Smooth muscle cell (in vitro differentiated cells): ENCODE results near the genes PRSS57 and AZU1.

GRCh38 chr19:341549-341902 is 3.1 kb downstream of the MIER2 start:
- RAMPAGE, long total RNA, result no peak

- RAMPAGE, long total RNA, result no peak
These were observed 876 bp upstream of the SHC2 start for GRCh38 chr19:461508-462310.

- RAMPAGE, long total RNA, result no peak
These were observed 3.2 kb downstream of the CDC34 start for GRCh38 chr19:534697-535292.

DNA sequence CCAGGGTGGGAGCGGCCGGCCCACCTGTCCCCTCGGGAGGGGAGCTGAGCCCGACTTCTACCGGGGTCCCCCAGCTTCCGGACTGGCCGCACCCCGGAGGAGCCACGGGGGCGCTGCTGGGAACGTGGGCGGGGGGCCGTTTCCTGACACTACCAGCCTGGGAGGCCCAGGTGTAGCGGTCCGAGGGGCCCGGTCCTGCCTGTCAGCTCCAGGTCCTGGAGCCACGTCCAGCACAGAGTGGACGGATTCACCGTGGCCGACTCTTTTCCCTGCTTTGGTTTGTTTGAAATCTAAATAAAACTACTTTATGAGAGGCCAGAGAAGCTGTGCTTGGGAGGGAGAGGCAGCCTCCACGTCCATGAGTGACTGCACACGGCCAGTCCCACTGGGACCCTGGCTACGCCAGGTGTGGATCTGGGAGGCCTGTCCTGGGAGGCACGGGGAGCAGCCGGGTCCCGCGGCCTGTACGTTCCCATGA is 2.0 kb upstream of the GZMM start:
- RAMPAGE, long total RNA, result no peak

GRCh38 chr19:551035-551684 is 7.3 kb downstream of the GZMM start:
- RAMPAGE, long total RNA, result no peak

DNA sequence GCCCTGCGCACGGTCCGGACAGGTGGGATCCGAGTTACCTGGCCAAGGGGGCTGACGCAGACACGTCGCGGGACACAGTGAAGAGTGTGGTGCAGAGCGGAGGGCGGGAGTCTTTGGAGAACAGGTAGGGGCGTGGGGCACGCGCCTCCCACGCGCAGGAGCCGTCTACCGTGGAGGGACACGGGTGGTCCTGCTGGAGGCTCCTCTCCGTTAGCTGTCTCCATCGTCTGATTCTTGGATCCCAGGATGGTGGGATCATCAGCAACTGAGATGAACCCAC is 7.1 kb downstream of the FGF22 start:
- RAMPAGE, long total RNA, result no peak

GRCh38 chr19:695317-695875 is at the start of gene PRSS57:
PRSS57 (minus strand) TSS chr19:695452.
- RAMPAGE, long total RNA, result no peak

- RAMPAGE, long total RNA, result no peak
These were observed 1.4 kb downstream of the PALM start for GRCh38 chr19:710023-710742.

DNA sequence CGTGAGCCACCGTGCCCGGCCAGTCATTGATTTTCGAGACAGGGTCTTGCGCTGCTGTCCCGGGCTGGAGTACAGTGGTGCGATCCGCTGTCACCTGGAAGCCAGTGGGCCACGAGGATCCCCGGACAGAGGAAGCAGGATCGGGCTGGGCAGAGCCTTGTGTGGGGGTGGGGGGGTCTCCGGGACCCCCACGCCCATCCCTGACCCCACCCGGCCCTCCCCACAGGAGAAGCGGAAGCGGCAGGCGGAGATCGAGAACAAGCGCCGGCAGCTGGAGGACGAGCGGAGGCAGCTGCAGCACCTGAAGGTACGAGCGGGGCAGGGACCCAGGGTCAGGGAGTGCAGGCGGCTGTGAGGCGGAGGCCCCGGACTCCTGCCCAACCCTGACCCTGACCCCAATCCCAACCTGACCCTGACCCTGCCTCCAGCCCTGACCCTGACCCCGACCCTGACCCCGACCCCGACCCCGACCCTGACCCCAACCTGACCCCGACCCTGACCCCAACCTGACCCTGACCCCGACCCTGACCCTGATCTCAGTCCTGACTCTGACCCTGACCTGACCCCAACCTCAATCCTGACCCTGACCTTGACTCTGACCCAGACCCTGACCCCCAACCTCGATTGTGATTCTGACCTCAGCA is 18.2 kb downstream of the PALM start:
- RAMPAGE, long total RNA, result no peak

DNA sequence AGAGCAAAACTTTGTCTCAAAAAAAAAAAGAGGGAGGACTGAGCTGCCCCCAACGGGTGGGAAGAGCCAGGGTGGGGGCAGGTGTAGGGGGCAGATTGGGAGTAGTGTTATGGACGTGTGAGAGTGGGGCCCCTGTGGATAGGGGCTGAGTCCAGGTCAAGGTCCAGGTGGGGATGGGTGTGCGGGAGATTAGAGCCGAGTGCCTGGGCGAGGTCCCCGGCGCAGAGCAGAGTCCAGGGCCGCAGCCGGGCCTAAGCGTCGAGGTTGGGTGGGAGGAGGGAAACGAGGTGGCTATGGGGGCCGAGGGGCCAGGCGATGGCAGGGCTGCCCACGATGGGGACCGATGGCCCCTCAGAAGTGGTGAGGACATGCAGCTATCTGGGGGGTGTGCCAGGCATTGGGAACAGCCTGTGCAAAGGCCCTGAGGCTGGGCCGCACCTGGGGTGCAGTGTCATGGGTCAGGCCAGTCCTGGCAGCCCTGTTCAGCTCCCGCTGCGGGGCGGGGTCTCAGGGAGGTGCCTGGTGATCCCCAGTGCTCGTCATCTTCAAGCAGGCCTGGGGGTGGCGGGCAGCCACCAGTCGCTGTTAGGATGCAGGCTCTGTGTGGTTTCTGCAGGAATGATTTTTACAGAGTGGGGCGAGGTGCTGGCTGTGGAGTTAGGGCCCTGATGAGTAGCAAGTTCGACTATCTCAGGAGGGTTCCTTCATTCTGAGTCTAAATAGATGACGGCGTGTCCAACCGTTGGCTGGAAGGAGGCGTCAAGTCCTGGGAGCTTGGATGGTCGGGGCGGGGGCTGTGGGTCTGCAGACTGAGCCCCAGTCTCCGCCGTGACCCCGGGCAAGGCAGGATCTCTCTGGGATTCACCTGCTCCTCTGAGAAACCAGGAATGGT is 12.2 kb upstream of the MISP start:
- RAMPAGE, long total RNA, result no peak

- RAMPAGE, long total RNA, result no peak
These were observed 6.2 kb upstream of the PTBP1 start for GRCh38 chr19:791012-791535.

DNA sequence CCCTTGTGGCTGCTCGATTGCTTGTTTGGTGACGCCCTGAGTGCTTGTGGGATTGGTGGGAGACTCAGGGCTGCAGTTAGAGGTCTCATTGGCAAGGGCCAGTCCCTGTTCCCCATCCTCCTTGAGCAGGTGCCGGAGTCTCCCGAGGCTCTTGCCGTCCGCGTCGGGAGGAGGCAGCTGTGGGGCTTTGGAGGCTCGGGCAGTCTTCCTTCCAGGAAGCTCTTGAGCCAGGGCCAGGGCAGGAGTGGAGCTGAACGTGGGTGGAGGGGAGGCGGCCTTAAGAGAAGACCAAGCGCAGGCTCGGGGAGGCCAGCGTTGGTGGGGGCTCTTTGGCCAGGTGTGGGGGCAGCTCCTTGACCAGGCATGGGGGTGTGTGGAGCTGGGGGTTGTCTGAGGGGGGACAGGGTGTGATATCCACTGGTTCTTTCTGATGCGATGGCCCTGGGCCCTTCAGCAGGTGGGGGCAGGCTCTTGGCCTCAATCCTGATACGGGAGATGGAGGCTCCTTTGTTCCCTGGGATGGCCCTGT is 4.9 kb downstream of the PTBP1 start:
- RAMPAGE, long total RNA, result no peak

DNA sequence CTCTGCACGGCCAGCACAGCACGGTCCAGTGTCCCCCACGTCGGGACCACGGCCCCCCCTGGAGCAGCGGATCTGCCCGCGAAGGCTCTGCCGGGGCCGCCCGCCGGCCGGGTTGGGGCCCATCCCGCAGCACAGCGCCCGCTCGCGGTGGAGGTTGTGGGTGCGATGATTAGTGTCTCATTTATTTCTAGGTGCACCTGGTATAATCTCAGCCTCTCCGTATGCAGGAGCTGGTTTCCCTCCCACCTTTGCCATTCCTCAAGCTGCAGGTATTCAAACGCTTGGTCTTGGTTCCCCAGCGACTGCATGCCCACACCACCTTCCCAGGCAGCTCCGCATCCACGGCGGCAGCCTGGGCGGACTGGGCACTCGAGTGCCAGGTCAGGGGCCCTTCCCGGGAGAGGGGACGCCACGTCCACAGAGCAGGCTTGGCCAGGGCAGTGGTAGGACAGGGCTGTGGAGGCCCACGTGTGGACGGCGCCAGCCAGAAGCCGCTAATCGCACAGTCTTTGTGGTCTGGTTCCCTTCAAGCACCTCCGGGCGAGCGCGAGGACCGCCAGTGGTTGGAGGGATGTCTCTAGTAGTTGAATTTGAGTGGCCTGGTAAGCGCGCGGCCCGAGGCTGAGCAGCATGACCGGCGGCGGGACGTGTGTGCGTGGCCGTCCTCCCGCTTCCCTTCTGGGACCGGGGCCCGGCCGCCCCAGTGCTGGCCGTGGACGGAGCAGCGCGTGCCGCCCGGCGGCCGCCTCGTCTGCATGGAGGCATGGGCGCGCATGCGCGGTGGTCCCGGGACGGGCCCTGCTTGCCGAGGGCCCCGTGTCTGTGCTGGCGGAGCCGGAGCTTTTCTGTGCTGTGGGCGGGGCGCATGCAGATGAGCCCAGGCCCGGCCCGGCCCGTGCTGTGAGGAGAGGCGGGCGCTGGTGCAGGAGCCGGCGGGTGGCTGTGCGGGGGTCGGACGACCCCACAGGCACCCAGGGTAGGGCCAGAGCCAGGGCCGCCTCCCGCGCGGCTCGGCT is 8.4 kb downstream of the PTBP1 start:
- RAMPAGE, long total RNA, result no peak

DNA sequence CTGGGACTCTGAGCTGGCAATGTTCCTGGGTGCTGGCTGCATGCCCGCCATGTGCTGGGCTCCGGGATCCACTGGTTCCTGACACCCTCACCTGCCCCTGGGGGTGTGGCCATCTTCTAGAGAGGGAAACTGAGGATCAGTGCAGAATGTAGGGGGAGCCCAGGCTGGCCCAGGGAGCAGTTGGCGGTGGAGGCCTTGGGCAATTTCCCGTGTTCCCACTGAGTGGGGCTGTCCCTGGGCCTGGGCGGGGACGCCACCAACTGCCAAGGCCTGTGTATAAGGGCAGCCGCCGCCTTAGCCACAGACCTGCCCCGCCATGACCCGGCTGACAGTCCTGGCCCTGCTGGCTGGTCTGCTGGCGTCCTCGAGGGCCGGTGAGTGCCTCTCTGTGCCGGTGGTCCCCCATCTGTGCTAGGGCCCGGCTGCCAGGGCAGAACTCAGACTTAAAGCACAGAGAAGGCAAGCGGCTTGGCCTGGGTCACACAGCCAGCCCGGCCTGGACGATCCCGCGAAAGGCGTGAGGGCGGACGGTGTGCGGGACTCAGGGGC is at the start of gene AZU1:
AZU1 (plus strand) TSS at position 307 of the 549 bp plus-strand sequence.
- RAMPAGE, long total RNA, result no peak

DNA sequence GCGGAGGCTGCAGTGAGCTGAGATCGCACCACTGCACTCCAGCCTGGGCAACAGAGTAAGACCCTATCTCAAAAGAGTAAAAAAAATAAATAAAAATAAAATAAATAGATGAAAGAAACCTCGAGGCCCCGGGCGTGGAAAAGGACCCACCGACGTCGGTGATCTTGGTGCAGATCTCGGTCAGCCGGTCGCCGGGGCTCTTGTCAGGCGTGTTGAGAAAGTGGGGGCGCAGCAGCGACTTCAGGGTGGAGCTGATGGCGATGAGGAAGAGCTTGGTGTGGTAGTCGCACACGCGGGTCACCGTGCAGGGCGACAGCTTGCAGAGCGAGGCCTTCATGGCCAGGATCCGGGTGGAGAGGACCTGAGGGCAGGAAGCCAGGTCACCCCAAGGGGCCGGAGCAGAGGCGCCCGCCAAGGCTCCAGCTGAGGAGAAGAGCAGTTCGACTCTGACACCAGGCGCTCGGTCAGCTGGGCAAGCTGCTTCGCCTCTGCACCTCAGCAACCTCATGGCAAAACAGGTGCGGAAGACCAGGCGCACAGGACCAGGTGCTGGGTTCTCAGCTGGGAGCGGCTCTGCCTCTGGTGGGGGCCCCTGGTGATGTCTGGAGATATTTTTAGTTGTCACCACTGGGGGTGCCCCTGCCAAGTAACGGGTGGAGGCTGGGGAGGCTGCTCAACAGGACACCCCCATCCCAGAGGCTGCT is 15.8 kb downstream of the CFD start:
- RAMPAGE, long total RNA, result no peak

- RAMPAGE, long total RNA, result no peak
These were observed 1.5 kb downstream of the KISS1R start for GRCh38 chr19:918572-919183.

DNA sequence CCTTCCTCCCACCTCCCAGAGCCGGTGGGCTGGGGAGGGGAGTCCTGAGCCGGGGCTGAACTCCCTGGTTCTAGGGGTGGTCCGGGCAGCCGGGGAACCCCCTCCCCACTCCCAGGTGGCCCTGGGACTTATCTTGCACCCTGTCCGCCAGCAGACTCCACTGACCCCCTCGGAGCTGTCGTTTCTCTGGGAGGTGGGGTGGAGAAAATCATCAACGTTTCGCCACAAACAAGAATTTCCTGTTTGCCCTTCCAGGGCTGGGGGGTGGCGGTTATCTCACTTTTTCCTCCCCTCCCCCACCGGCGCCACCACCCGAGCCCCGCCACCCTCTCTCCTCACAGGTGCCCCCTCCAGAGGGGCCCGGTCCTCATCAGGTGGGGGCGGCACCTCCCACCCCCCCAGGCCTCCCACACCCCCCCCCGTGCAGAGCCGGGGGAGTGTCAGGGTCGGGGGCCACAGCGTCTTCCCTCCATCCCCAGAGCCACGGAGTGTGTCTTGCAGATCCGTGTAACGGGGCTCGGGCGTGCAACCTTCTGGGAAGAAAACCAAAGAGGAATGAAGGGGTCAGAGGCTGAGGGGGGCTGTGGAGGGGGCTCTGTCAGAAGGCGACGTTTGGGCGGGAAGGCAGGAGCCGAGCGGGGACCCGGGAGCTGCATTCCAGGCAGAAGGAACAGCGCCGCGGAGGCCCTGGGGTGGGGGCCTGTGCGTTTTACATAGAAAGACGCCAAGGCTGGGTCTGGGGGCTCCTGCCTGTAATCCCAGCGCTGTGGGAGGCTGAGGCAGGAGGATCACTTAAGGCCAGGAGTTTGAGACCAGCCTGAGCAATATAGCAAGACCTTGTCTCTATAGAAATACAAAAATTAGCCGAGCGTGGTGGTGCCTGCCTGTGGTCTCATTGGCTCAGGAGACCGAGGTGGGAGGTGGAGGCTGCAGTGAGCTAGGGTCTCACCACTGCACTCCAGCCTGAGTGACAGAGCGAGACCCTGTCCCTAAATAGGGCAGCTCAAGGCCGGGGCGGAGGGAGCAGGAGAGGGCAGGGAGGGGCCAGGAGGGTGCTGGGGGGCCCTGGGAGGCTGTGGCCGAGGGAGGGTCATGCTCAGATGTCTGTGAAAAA is 27.6 kb downstream of the ARID3A start:
- RAMPAGE, long total RNA, result no peak

DNA sequence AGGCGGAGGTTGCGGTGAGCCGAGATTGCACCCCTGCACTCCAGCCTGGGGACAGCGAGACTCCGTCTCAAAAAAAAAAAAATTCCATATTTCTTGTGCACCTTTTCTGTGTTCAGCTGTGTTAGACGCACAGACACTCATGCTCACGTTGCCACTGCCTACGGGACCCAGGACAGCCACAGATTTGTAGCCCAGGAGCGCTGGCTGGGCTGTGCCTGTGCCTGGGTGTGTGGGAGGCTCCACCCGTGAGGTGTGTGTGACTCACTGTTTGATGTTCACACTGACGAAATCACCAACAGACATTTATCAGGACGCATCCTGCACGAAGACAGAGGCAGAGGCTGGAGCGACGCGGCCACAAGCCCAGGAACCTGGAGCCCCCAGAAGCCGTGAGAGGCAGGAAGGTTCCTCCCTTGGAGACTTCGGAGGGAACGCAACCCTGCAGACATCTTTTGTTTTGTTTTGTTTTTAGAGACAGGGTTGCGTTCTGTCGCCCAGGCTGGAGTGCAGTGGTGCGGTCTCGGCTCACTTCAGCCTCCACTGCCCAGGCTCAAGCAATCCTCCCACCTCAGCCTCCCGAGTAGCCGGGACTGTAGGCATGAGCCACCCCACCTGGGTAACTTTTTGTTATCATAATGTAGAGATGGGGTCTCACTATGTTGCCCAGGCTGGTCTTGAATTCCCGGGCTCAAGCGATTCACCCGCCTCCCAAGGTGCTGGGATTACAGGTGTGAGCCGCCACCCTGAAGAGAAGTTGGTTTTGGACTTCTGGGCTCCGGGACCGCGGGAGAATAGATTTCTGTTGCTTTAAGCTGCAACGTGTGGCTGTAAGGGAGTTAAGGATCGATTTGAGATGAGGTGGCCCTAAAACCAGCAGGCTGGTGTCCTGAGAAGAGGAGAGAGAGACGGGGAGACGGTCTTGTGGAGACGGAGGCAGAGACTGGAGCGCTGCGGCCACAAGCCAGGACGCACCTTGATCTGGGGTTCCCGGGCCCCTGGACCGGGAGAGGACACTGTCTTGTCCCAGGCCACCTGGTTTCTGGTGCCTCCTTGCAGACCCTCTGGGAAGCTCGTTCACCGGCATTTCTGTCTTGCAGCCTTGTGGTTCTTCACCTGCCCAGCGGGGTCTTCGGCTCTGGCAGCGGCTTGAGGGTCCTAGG is 24.9 kb upstream of the WDR18 start:
- RAMPAGE, long total RNA, result no peak

DNA sequence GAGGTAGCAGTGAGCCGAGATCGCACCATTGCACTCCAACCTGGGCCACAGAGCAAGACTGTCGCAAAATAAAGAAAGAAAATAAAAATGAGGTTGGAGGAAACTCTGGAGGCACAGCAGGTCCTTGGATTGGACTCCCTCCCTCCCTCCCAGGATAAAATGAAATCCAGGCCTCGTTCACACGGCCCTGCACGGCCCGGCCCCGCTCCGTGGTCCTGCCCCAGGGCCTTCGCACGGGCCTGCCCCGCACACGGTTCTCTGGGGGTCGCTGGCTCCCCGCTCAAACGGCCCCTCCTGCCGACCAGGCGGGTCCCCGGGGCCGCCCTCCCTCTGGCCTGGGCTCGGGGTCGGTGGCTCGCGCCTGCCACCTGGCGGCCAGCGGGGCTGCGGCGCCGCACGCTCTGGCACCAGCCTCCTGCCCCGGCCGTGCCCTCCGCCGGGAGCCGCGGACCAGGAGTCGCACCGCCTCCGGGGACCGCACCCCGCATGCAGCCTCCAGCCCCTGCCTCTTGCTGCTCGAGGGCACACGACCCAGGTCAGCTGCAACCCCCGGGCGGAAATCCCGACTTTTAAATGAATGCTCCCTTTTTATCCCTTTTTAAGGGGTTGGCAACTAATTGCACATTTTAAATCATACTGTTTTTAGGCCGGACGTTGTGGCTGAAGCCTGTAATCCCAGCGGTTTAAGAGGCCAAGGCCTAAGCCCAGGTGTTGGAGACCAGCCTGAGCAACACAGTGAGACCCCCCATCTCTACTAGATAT is 1.4 kb upstream of the WDR18 start:
- RAMPAGE, long total RNA, result no peak

- RAMPAGE, long total RNA, result no peak
These were observed 9.6 kb downstream of the GRIN3B start for GRCh38 chr19:1009443-1010514.